Endothelial cell of umbilical vein (primary cell): ENCODE results near the gene OXNAD1.

DNA sequence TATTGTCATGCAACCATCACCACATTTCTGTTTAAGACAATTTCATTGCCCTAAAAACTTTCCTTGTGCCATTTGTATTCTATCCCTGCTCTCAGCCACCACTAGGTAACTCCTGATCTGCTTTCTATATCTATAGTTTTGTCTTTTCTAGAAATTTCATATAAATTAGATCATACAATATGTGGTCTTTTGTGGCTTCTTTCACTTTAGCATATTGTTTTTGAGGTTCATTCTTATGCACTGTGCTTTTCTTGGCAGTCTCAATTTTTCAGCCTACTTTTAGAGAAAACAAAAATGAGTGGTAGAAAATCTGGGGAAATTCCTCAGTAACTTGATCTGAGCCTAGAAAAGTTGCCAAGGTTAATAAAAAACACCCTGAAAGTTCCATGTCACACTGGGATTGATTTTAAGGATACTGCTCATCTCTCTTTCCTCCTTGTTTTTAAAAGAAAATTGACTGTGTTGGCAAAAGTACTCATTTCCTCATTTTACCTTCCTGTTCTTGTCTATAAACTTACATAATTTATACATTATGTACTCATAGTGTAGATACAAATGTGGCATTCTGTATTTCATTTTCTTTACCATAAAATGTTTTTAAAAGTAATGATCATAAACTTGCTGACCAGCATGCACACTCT is 28.4 kb upstream of the SH3BP5 start:
- PRO-cap: no peak
CAGE:
- cytosol, long polyA minus RNA: no peak
- cytosol, long polyA plus RNA: no peak
- long polyA plus RNA: no peak
- nucleus, long polyA minus RNA: no peak
- nucleus, long polyA plus RNA: no peak

GRCh38 chr3:15428392-15429223 is 1.2 kb downstream of the EAF1 start:
- PRO-cap: no peak
CAGE:
- cytosol, long polyA minus RNA: no peak
- cytosol, long polyA plus RNA: no peak
- long polyA plus RNA: no peak
- nucleus, long polyA minus RNA: no peak
- nucleus, long polyA plus RNA: no peak

- PRO-cap: no peak
CAGE:
- cytosol, long polyA minus RNA: no peak
- cytosol, long polyA plus RNA: no peak
- long polyA plus RNA: no peak
- nucleus, long polyA minus RNA: no peak
- nucleus, long polyA plus RNA: no peak
Measured at GRCh38 chr3:15634879-15635729, 33.6 kb downstream of the BTD start.

- PRO-cap: bidirectional peak, plus-strand start at chr3:15647834, minus-strand start at chr3:15647821
CAGE:
- cytosol, long polyA minus RNA: no peak
- cytosol, long polyA plus RNA: no peak
- long polyA plus RNA: no peak
- nucleus, long polyA minus RNA: start-site peak on the plus strand at chr3:15647824-15647936, 184 reads
- nucleus, long polyA plus RNA: no peak
Measured at GRCh38 chr3:15647588-15648220, 46.2 kb downstream of the BTD start.

GRCh38 chr3:15871785-15872699 is 74.3 kb upstream of the ANKRD28 start:
- PRO-cap: no peak
CAGE:
- cytosol, long polyA minus RNA: no peak
- cytosol, long polyA plus RNA: no peak
- long polyA plus RNA: no peak
- nucleus, long polyA minus RNA: no peak
- nucleus, long polyA plus RNA: no peak

DNA sequence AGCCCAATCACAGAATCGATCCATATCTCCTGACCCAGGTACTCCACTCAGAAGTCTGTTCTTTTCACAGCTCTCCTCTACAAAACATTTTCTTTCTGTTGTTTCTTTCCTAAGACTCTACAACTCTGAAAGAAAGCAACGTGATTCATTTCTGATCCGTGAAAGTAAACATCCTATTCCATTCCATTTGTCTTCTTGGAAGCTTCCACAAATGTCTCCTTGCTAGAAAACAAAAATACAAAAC is 37.8 kb upstream of the GALNT15 start:
- PRO-cap: no peak
CAGE:
- cytosol, long polyA minus RNA: no peak
- cytosol, long polyA plus RNA: no peak
- long polyA plus RNA: no peak
- nucleus, long polyA minus RNA: no peak
- nucleus, long polyA plus RNA: no peak

DNA sequence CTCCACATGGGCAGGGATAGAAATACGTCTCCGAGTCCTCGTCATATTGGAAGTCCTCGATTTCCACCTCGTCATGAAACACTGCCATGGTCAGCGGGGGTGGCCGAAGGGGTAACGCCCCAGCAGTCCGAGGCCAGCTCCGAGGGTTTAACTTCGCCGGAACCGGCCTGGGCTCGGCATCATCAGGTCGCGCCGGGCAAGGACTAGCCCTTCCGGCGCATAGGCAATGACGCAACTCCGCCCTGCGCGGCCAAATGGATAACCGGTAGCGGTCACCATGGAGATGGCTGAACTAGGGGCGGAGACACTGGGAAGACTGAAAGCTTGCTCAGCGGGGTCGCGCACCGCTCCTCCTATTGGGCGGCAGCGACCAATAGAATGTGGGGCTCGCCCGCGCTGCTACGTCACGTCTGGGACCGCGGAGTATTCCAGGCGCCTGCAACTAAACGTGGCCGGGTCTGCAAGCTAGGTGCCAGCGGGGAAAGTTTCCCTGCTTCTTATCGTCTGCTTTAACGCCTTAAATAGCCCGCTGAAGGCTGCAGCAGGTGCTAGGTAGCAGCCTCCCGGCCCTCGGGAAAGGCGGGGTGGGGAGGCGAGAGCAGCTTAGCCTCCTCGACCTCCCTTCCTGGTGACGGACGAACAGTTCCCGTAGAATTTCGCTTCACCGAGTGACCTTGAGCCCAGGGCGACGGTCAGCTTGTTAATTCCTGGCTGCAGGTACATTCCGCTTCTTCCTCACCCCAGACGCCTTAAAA is at the start of gene OXNAD1:
Gene OXNAD1, plus strand, starts transcription at position 424 of the 755 bp plus-strand sequence.
- PRO-cap: bidirectional peak, plus-strand start at position 445 of the sequence, minus-strand start at position 149 of the sequence; bidirectional peak, plus-strand start at position 664 of the sequence, minus-strand start at position 673 of the sequence
CAGE:
- cytosol, long polyA minus RNA: start-site peak on the minus strand centred at position 145 of the sequence, 50 bp wide, 221 reads; start-site peak on the plus strand centred at position 427 of the sequence, 12 bp wide, 53 reads
- cytosol, long polyA plus RNA: start-site peak on the minus strand centred at position 137 of the sequence, 78 bp wide, 897 and 760 reads in 2 replicates; start-site peak on the plus strand centred at position 426 of the sequence, 48 bp wide, 333 and 54 reads in 2 replicates
- long polyA plus RNA: start-site peak on the minus strand centred at position 143 of the sequence, 88 bp wide, 1,860 and 1,141 reads in 2 replicates; start-site peak on the plus strand centred at position 422 of the sequence, 56 bp wide, 428 and 325 reads in 2 replicates
- nucleus, long polyA minus RNA: start-site peak on the minus strand centred at position 137 of the sequence, 49 bp wide, 160 reads; start-site peak on the plus strand centred at position 435 of the sequence, 30 bp wide, 675 reads
- nucleus, long polyA plus RNA: start-site peak on the plus strand centred at position 438 of the sequence, 35 bp wide, 88 and 130 reads in 2 replicates

GRCh38 chr3:16326360-16327430 is 61.7 kb downstream of the OXNAD1 start:
- PRO-cap: no peak
CAGE:
- cytosol, long polyA minus RNA: no peak
- cytosol, long polyA plus RNA: no peak
- long polyA plus RNA: no peak
- nucleus, long polyA minus RNA: no peak
- nucleus, long polyA plus RNA: no peak

GRCh38 chr3:16377097-16377709 is 112.2 kb downstream of the OXNAD1 start:
- PRO-cap: no peak
CAGE:
- cytosol, long polyA minus RNA: no peak
- cytosol, long polyA plus RNA: no peak
- long polyA plus RNA: no peak
- nucleus, long polyA minus RNA: no peak
- nucleus, long polyA plus RNA: no peak

- PRO-cap: no peak
CAGE:
- cytosol, long polyA minus RNA: no peak
- cytosol, long polyA plus RNA: no peak
- long polyA plus RNA: no peak
- nucleus, long polyA minus RNA: no peak
- nucleus, long polyA plus RNA: no peak
Measured at GRCh38 chr3:16431096-16431834, 82.2 kb downstream of the RFTN1 start.

DNA sequence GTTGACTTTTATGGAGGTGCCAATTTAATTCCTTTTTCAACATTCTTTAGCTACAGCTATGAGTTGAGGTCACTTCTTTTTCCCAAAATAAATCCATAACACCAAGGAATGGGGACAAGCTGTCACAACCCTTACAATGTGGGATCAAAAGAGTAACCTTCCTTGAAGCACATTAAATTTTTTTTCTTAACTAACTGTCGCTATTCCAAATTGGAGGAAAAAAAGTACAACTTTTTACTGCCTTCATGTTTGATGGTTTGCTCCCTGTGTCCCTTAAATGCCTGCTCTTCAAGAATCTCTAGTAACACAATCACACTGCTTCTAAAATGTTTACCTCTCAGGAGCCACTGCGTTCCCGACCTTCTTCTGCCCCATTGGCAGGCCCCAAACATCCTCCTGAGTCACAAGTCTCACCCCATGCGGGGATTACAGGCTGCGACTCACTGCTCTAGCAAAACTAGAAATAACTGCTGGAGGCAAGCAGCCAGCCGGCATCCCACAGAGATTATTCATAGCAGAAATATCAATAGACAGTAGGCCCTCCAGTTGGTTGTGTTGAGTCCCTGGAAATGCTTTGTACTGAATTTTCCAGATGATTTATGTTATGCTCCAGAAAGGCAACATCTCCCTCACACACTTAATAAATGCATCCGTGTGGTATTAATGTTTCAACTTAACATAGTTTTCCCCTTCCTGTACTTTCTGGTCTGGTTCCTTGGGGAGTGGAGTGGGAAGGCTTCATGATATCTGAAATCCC is 64.9 kb downstream of the RFTN1 start:
- PRO-cap: no peak
CAGE:
- cytosol, long polyA minus RNA: no peak
- cytosol, long polyA plus RNA: no peak
- long polyA plus RNA: no peak
- nucleus, long polyA minus RNA: no peak
- nucleus, long polyA plus RNA: no peak

DNA sequence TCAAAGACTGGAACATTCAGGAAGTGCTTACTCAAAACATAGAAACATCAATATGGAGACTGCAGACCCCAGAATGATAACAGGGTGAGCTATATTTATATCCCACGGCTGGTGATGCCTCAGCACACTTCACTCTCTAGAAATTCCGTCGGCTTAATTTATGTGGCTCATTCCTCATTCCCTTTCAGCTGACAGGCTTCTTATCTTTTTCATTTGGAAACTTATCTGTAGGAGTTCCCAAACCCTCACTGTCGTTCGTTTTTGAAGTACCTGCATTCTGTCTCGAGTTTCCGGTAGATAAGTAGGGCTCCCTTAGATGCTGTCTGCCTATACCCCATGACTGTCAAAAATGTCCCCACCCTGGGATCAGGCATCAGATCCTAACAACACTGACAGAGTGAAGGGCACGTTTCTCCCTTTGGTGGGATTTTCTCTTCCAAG is 45.4 kb downstream of the RFTN1 start:
- PRO-cap: no peak
CAGE:
- cytosol, long polyA minus RNA: no peak
- cytosol, long polyA plus RNA: no peak
- long polyA plus RNA: no peak
- nucleus, long polyA minus RNA: no peak
- nucleus, long polyA plus RNA: no peak

DNA sequence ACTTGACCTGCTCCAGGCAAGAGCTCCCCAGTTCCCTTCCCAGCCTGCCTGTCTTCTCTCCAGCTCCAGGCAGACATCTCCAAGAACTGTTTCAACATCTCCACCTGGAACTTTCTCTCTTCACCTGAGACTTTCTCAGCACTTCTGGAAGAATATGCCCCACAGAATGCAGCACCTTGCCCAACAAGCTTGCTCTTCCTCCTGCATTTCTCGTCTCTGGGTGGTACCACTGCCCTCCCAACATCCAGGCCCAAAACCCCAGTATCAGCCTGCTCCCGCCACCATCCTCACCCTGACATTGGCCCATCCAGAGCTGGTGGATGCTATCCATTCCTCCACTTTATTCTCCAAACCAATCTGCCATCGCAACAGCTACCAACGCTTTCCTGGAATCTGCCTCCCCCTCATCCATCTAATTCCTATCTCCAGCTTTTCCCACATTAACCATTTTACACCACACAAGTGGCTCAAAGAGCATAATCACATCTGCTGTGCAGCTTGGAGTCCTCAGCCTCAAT is 8.7 kb downstream of the RFTN1 start:
- PRO-cap: no peak
CAGE:
- cytosol, long polyA minus RNA: no peak
- cytosol, long polyA plus RNA: no peak
- long polyA plus RNA: no peak
- nucleus, long polyA minus RNA: no peak
- nucleus, long polyA plus RNA: no peak

GRCh38 chr3:16842783-16843257 is 41.9 kb upstream of the PLCL2 start:
- PRO-cap: no peak
CAGE:
- cytosol, long polyA minus RNA: no peak
- cytosol, long polyA plus RNA: no peak
- long polyA plus RNA: no peak
- nucleus, long polyA minus RNA: no peak
- nucleus, long polyA plus RNA: no peak

GRCh38 chr3:16884003-16884599 is 654 bp upstream of the PLCL2 start:
- PRO-cap: unidirectional peak, plus-strand start at chr3:16884266
CAGE:
- cytosol, long polyA minus RNA: no peak
- cytosol, long polyA plus RNA: no peak
- long polyA plus RNA: no peak
- nucleus, long polyA minus RNA: start-site peak on the plus strand at chr3:16884220-16884382, 29 reads; start-site peak on the plus strand at chr3:16884512-16884575, 5 reads
- nucleus, long polyA plus RNA: no peak

DNA sequence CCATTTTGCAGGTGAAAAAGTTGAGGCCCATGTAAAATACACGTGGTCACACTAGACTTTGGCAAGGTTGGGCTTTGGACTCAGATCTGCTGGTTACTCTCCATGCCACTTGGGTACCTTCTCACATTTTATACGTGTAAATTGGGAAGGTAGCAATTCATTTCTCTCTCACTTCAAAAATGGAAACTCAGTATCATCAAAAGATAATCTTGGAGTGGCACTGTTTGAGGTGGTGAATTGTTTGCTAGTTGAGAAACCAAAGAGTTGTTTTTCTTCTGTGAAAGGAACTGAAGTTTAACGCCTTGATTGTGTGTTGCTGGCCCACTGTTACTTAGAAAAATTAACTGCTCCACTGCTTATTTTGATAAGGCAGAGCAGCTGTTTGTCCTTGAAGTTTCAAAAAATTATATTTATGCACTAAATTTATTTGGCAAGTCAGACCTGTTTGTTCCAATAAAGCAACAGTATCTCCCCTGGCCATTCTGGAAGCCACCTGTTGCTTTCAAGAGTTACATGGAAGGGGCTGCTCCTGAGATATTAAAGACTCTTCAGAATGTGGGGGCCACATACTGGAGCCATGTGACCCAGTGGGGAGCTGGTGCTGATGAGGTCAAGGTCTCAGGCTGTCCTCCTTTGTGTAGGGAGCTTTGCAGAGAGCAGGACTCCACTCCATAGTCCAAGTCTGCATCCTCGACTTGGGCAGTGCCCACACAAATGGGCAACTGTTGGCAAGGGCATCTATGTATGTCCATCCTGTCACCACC is 16.2 kb downstream of the PLCL2 start:
- PRO-cap: no peak
CAGE:
- cytosol, long polyA minus RNA: no peak
- cytosol, long polyA plus RNA: no peak
- long polyA plus RNA: no peak
- nucleus, long polyA minus RNA: no peak
- nucleus, long polyA plus RNA: no peak

- PRO-cap: no peak
CAGE:
- cytosol, long polyA minus RNA: no peak
- cytosol, long polyA plus RNA: no peak
- long polyA plus RNA: no peak
- nucleus, long polyA minus RNA: no peak
- nucleus, long polyA plus RNA: no peak
Measured at GRCh38 chr3:17077571-17078113, 192.9 kb downstream of the PLCL2 start.

- PRO-cap: no peak
CAGE:
- cytosol, long polyA minus RNA: no peak
- cytosol, long polyA plus RNA: no peak
- long polyA plus RNA: no peak
- nucleus, long polyA minus RNA: no peak
- nucleus, long polyA plus RNA: no peak
Measured at GRCh38 chr3:17740607-17741277, 1.7 kb downstream of the TBC1D5 start.

- PRO-cap: no peak
CAGE:
- cytosol, long polyA minus RNA: no peak
- cytosol, long polyA plus RNA: no peak
- long polyA plus RNA: no peak
- nucleus, long polyA minus RNA: no peak
- nucleus, long polyA plus RNA: no peak
Measured at GRCh38 chr3:18111799-18112263, 313.3 kb downstream of the SATB1 start.

- PRO-cap: no peak
CAGE:
- cytosol, long polyA minus RNA: no peak
- cytosol, long polyA plus RNA: no peak
- long polyA plus RNA: no peak
- nucleus, long polyA minus RNA: no peak
- nucleus, long polyA plus RNA: no peak
Measured at GRCh38 chr3:18341093-18341478, 84.1 kb downstream of the SATB1 start.